Astrocyte (in vitro differentiated cells and primary cell): ENCODE data around the genes CBLB and MYH15.

- PRO-cap, result no peak
- RRBS, 2 experiments, result no CpG with 5 or more reads among the region's 2 CpGs
These were observed 3.0 kb downstream of the CBLB start for GRCh38 chr3:105865601-105866475.

GRCh38 chr3:105868673-105869337 is at the start of gene CBLB:
TSS of gene CBLB (minus strand) at chr3:105869012.
- PRO-cap, result unidirectional peak, minus-strand start at chr3:105868860; bidirectional peak, plus-strand start at chr3:105869226, minus-strand start at chr3:105868984
- RRBS, 2 experiments, result 2% methylated on average over 13 of the region's 65 CpGs; no CpG with 5 or more reads in 1 of the 2 experiments

DNA sequence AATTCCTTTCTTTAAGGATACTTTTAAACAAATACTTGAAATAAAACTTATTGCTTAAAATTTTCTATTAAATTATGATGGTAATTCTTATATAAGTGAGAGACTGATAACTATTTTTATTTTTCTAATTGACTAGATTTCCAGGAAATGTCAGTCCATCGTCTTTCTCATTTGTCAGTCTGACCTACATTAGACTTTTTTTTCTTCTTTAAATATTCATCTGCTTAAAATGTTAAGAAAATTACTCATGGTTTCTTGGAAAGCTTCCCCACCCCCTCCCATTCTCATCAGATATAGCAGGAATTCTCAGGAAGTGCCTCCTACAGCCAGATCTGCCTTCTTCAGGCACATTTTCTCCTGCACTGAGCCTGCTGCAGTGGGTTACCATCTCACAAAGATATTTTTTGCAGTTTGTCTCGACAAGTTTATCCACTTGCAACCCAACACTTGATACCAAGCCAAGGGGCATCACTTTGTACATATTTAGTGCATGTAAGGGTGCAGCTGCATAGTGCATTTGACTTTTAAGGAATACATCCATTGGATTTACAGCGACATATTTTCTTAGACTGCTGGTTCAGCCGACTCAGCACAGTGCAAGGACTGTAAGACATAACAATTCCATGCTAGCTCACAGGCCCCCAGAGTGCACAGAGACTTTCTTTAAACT is 262.0 kb upstream of the CBLB start:
- PRO-cap, result no peak
- RRBS, 2 experiments, result no CpG with 5 or more reads among the region's 4 CpGs

- PRO-cap, result no peak
- RRBS, 2 experiments, result no CpG with 5 or more reads among the region's 4 CpGs
These were observed 248.2 kb upstream of the CCDC54 start for GRCh38 chr3:107128956-107129482.

DNA sequence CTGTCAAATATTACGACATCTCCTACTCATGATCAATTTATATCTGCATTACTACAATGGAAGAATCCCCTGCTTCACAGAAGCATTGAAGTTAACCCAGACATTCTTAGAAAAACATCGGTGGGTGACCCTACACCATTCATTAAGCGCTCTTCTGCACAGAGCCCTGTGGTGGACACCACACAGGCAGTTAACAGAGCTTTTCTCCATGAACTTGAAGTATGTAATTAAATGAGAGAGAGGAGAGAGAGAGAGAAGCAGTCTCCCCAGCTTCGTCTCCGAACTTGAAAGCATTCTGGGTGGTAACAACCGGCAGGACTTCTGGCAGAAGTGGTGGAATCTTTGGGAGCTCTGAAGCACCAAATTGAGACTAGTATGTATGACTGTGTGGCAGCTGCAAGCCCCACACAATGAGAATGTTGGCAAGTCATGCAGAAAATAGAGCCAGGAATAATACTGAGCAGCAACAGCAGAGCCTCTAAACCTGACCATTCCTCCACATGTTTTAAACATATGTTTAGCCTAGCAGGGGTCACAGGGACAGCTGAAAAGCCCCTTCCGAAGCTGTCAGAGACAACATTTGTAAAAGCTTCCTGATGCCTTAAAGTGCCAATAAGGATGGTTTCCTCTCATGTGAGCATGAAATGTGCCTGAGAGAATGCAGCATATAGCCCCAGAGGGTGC is 178.8 kb upstream of the CCDC54 start:
- PRO-cap, result no peak
- RRBS, 2 experiments, result no CpG with 5 or more reads among the region's 7 CpGs

GRCh38 chr3:107241197-107241843 is 135.9 kb upstream of the CCDC54 start:
- PRO-cap, result no peak
- RRBS, 2 experiments, result no CpG with 5 or more reads among the region's 9 CpGs

DNA sequence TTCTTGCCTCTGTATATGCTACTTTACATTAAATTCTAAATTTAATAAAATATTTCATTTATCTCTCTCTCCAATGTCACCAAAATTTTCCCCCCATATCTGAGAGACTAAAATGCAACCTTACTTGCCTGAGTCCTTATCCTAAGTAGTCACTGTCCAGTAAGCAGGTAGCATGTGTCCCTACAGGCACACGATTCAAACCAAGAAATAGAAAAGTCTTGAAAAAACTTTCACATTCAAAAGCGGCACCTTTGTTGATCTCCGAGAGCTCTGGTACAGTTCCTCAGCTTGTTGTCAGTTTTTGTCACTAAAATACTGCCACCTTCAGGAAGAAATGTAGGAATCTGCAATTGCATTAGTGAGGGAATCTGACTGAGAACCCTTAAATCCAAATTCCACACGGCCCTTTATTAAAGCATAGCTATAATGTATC is 43.8 kb downstream of the CCDC54 start:
- PRO-cap, result unidirectional peak, minus-strand start at position 275 of the sequence
- RRBS, 2 experiments, result no CpG with 5 or more reads among the region's 4 CpGs

GRCh38 chr3:107760987-107761682 is 238.4 kb downstream of the BBX start:
- PRO-cap, result no peak
- RRBS, 2 experiments, result no CpG with 5 or more reads among the region's 5 CpGs

DNA sequence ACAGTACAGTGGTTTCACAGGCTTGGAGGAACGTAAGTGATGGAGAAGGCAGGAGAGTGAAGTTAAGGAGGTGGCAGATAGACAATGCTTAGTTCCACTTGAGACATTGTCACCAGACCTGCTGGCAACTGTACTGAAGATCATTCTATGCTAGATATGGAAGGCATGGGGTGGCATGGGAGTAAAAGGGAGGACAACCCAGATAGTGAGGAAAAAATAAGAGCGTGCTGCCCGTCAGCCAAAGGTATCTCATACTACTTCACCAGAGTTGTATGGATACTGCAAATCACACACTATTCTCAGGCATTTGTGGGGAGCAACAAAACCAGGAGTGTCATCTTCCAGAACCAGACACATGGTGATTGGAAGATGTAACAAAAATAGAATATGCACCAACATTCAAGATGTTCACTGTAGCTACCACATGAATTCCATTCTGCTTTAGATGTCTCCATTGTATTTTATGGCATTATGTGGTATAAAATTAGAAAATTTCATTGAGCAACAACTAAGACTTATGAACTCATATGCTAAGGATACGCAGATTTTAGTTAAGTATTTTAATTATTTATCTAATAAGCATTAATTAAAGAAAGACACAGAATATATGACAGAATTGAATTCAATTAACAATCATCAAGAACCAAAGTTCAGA is 34.9 kb downstream of the CD47 start:
- PRO-cap, result no peak
- RRBS, 2 experiments, result no CpG with 5 or more reads among the region's 4 CpGs

GRCh38 chr3:108127144-108127697 is 36.4 kb upstream of the CD47 start:
- PRO-cap, result no peak
- RRBS, 2 experiments, result no CpG with 5 or more reads among the region's 4 CpGs

- PRO-cap, result no peak
- RRBS, 2 experiments, result no CpG with 5 or more reads among the region's 12 CpGs
These were observed 45.8 kb upstream of the CD47 start for GRCh38 chr3:108136204-108137393.

- PRO-cap, result no peak
- RRBS, 2 experiments, result no CpG with 5 or more reads among the region's 3 CpGs
These were observed at the start of gene MYH15 for GRCh38 chr3:108510380-108510970. TSS of gene MYH15 (minus strand) at chr3:108510596.

DNA sequence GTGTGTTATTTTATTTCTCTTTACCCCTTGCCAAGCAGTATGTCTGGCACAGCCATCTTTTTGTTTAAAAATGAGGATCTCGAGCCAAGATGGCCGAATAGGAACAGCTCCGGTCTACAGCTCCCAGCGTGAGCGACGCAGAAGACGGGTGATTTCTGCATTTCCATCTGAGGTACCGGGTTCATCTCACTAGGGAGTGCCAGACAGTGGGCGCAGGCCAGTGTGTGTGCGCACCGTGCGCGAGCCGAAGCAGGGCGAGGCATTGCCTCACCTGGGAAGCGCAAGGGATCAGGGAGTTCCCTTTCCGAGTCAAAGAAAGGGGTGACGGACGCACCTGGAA is 7.9 kb downstream of the RETNLB start:
- PRO-cap, result no peak
- RRBS, 2 experiments, result no CpG with 5 or more reads among the region's 19 CpGs

- PRO-cap, result no peak
- RRBS, 2 experiments, result no CpG with 5 or more reads among the region's 4 CpGs
These were observed 217.8 kb upstream of the CD96 start for GRCh38 chr3:111324079-111324638.

GRCh38 chr3:111548128-111548624 is 6.2 kb downstream of the CD96 start:
- PRO-cap, result no peak
- RRBS, 2 experiments, result no CpG with 5 or more reads among the region's 1 CpG

GRCh38 chr3:111592840-111593480 is 2.2 kb downstream of the ZBED2 start:
- PRO-cap, result no peak
- RRBS, 2 experiments, result no CpG with 5 or more reads among the region's 8 CpGs

- PRO-cap, result no peak
- RRBS, 2 experiments, result no CpG with 5 or more reads among the region's 6 CpGs
These were observed 58.7 kb downstream of the PLCXD2 start for GRCh38 chr3:111733122-111733655.

DNA sequence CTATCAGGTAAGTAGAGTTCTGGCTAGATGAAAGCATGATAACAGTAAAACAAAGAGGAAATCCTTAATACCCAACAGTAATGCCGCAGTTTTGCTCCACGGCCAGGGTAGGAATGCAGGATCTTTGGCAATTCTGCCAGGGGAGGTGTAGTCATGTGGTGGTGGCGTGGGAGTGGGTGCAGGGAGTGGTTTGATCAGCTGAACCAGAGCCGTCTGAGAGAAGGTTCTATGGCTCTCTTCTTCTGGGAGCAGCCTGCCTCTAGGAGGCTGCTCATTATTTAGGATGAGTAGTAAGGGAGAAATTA is 32.5 kb upstream of the PHLDB2 start:
- PRO-cap, result no peak
- RRBS, 2 experiments, result no CpG with 5 or more reads among the region's 4 CpGs

DNA sequence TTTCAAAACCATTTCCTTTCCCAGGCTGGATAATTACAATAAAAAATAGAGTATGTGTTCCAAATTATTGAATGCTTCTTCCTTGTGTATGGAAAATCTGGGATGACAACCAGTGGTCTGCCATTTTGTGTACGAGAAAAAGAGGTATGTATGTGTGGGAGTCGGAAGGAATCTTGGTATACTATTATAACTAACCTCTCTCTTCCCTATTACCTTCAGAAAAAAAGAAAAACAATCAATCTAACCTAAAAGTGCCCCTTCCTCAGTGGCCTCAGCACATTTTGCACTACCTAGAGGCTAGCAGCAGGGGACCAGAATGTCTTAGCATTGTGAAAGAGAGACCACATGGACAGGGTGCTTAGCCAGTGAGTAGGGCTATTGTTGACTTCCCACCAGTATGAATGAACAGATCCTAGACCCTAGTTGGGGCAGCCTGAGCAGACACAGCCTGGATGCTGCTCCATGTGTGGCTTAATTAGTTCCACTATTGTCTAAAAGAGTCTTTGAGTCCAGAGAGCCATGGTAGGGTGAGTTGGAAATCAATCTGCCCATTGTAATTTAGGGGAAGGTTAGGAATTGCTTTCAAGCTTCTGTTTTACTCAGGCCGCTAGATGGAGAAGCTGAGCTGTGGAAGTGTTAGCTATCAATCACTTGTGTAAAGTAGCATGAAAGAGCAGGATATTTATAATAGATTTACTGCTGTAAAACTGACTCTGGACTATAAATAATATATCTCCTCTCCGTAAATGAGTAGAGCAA is 3.8 kb upstream of the GCSAM start:
- PRO-cap, result no peak
- RRBS, 2 experiments, result no CpG with 5 or more reads among the region's 4 CpGs

DNA sequence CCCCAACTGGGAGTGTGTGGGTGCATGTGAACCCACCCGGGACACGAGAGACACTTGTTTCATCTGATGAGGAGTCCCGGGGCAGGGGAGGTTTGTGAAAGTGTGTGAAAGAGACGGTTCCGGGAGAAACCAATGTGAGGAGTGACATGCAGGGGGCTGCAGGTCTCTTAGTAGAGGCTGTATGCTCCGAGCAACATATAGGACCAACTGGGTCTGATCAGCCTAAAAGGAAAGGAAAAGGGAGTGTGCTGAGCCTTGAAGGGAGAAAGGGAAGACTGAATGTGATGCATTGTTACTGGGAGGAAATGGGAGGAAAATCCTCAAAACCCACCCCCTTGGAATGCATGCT is 8.9 kb upstream of the SLC9C1 start:
- PRO-cap, result no peak
- RRBS, 2 experiments, result 8 to 25% methylated on average over 2 of the region's 6 CpGs